Mucosa of descending colon (tissue), 1 donor: ENCODE measurements around the genes AADACL4 and AADACL3.

- PRO-cap: no peak
Observed at GRCh38 chr1:12339673-12340118, 109.9 kb downstream of the VPS13D start.

GRCh38 chr1:12342449-12343015, 112.7 kb downstream of the VPS13D start:
- PRO-cap: no peak

DNA sequence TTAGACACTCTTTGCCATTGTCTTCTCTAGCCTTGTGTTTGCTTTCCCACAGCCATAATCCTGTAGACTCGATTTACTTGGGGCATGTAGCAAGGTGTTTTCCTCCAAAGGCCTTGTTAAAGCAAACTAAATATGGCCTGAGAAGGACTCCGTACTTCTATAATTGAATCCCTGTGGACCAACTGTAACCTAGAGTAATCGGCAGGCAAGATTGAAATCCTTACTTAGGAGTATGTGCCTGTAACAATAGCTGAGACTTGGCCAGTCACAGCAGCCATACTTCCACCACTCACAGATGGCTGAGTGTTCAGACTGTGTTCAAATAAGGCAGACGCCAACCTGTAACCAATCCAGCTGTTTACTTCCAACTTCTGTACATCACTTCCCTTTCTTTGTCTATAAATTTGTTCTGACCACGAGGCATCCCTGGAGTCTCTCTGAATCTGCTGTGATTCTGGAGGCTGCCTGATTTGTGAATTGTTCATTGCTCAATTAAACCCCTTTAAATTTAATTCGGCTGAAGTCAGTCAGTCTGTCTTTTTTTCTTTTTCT, 151.6 kb downstream of the VPS13D start:
- PRO-cap: no peak

- PRO-cap: no peak
Observed at GRCh38 chr1:12448572-12449727, 169.1 kb downstream of the DHRS3 start.

DNA sequence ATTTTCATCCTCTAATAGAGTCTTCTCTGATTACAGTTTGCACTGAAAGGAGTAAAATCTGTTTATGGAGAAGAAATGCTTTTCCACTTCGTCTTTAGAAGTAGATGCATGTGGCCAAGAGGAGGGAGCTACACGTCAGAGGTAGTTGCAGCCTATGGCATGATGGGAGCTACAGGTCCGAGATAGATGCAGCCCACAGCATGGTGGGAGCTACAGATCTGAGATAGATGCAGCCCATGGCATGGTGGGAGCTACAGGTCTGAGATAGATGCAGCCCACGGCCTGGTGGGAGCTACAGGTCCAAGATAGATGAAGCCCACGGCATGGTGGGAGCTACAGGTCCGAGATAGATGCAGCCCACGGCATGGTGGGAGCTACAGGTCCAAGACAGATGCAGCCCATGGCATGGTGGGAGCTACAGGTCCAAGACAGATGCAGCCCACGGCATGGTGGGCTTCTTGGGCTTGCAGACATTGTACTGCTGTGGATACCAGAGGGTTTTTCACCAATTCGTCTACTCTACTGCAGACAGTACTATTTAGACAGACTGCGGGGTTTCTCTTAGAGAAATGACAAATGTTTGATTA, 127.5 kb downstream of the DHRS3 start:
- PRO-cap: no peak

- PRO-cap: no peak
Observed at GRCh38 chr1:12569985-12570367, 48.0 kb downstream of the DHRS3 start.

DNA sequence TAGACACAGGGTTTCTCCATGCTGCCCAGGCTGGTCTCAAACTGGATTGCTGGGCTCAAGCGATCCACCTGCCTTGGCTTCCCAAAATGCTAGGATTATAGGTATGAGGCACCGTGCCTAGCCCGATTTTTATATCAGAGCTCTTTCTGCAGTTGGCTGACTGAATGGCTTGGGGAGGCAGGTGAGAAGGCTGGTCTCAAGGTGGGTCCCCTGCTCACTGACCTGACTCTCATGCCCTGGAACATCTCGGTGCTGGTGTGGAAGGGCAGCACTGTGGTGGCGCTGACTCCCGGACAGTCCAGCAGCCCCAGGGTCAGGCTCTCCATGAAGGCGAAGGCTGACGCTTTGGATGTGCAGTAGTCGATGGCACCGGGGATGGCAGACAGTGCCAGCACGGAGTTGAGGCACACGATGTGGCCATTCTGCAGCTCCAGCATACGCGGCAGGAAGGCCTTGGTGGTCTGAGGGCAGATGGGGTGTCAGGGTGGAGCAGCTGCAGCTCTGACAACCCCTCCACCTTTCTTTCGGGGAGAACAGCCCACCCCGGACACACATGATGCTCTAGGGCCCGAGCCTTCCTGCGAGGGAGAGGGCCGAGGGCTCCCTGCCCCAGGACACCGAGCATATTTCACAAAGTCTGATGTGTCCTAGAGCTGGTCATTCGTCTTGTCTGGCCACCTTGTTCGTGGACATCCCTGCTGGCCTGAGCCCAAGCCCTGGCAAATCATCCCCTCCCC, 39.3 kb downstream of the DHRS3 start:
- PRO-cap: no peak

DNA sequence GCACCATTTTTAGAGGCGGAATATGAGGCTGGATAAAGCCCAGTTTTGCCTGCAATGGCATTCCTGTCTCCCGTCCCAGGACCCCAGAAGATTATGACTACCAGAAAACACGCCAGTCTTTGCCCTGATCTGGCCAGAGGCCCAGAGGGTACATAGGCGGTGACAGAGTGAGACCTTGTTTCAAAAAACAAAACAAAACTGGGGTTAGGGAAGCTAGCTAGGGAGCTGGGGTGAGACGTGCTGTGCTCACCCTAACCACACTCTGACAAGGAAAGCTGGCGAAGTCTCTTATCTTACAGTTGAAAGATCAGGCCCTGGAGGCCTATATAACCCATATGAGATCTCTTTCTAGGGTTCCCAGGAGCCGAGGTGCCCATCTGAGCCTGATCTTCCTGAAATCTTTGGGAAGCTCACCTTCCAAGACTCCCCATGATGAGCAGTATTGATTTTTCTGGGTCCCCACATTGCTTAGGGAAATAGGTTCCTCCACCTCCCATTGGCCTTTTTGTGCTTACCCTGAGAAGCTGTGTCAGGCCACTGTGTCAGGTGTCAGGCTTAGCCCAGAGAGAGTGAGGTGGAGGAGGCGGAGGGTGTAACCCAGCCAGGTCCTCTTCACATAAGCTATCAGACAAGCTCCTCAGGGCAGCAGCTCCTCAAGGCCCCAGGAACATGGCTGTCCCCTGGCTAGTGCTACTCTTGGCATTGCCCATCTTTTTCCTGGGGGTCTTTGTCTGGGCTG, at the start of gene AADACL4:
Gene AADACL4 (plus strand): TSS at position 208 of the 739 bp plus-strand sequence.
- PRO-cap: no peak

DNA sequence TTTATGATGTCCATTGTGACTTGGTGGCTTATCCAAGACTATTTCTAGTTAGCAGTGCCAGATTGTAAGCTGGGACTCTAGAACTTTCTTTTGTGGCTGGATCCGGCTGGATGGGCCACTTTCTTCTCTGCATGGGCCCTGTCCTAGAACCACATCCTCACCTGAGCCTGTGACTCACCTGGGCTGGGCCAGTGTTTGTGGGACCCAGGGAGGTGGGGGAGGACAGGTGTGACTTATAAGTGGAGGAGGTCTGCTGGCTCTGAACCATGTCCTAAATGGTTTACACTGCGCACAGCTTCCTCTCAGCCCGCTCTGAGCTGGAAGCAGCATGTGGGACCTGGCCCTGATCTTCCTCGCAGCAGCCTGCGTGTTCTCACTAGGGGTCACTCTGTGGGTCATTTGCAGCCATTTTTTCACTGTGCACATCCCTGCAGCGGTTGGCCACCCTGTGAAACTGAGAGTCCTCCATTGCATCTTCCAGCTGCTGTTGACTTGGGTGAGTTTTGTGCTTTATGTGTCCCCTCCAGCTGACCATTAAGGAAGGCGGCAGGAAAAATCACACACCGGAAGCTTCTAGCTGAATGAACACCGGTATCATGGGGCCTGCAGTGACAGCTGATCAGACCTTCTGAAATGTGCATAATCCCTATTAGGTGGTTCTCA, at the start of gene AADACL3:
Gene AADACL3 (plus strand): TSS at position 262 of the 663 bp plus-strand sequence.
- PRO-cap: no peak

- PRO-cap: bidirectional peak, plus-strand start at chr1:13731155, minus-strand start at chr1:13731034
Observed at GRCh38 chr1:13730701-13731528, 30.9 kb downstream of the PRDM2 start.

DNA sequence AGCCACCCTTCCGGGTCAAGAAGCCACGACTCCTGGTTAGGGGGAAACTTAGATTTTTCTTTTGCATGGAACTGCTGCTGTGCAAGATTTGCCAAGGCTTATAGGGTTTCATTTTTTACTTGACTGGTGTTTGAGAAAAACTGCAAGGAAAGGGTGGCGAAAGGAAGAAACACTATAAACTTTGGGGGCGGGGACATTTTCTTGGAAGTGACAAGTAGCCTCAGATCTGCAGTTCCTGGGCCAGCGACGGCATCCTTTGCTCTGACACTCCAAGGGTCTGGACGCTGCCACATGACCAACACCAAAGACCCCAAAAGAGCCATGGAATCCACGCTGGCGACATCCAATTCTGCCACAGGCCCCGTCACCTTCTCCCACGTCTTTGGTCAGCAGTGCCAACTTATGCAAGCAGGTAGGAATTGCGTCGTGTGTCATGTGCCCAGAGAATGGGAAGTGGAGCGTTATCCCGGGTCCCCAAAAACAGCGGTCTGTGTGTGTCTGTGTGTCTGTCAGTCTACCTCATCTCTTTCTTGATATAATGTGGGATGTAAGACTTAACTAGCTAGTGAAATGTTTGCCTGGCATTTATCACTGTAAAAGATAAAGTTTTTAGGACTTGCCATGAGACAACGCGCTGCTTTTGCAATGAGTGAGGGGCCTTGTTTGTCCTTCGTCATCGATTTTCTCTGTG, 193.5 kb downstream of the PRDM2 start:
- PRO-cap: unidirectional peak, minus-strand start at position 384 of the sequence

DNA sequence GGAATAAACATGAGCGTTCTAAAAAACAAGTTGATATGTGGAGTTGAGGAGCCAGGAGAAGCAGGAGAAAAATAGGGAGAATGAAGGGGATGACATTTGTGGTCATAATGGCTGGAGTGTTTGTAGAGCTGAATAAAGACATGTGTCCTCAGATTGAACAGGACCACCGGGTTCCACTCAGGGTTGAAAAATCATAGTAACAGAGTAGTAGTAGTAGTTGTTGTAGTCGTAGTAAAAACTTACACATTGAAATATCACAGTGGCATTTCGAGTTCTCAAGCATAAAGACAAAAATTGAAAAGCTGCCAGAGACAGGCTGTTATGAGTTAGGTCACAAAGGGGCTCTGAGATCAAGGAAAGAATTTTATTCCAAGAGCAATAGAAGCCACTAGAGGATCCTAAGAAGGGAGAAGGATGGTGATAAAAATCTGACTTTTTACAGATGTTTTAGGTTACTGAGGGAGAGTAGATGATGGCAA, 400.6 kb upstream of the KAZN start:
- PRO-cap: no peak

- PRO-cap: no peak
Observed at GRCh38 chr1:14477857-14478354, 120.6 kb upstream of the KAZN start.

- PRO-cap: no peak
Observed at GRCh38 chr1:14736845-14737567, 138.5 kb downstream of the KAZN start.

GRCh38 chr1:14930187-14931118, 223.1 kb upstream of the TMEM51 start:
- PRO-cap: no peak

- PRO-cap: no peak
Observed at GRCh38 chr1:15176293-15177097, 22.9 kb downstream of the TMEM51 start.

DNA sequence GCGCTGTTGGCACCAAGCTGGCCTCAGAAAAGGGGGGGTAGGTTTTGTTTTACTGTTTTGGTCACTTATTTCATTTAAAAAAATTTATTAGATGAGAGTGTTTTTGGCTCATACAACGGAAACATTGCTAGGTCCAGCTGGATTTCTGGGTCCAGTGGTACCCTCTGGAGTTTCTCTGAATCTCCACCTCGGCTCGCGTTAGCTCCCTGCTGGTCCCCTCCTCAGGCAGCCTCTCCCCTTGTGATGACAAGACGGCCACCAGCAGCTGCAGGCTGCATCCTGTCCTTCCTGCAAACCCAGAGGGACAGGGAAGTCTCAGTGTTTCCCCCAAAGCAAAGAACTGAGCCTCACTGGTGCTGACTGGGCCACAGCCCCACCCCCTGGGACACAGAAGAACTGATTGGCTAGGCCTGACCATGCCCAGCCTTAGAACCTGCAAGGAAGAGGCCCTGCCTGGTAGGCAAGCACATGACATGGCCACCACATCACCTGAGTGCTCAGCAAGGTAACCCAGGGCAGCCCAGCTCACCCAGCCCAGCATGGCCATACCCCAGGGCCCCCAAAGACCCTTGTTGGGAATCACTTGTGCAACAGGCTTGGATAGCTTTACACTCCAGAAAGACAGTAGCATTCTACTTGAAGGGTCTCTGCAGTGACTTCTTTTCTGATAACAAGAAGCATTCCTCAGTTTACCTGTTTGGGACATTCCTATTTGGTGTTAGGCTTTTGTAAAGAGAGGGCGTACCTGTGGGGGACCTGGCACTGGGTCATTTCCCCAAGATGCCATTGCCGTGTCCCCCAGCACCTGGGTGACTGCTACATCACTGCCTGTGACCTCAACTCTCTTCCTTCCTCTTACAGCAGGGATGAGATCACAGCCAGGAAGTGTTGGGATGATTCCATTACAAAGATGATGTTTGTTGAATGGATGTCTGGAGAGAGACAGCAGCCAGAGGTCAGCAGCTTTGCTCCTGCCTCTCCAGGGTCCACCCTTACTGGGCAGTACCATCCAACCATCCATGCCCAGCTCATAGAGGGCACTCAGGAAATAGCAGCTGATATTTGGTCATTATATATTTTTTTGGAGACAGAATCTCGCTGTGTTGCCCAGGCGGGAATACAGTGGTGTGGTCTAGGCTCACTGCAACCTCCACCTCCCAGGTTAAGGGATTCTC, 34.8 kb downstream of the TMEM51 start:
- PRO-cap: no peak

GRCh38 chr1:15236268-15236639, 10.8 kb upstream of the FHAD1 start:
- PRO-cap: no peak

DNA sequence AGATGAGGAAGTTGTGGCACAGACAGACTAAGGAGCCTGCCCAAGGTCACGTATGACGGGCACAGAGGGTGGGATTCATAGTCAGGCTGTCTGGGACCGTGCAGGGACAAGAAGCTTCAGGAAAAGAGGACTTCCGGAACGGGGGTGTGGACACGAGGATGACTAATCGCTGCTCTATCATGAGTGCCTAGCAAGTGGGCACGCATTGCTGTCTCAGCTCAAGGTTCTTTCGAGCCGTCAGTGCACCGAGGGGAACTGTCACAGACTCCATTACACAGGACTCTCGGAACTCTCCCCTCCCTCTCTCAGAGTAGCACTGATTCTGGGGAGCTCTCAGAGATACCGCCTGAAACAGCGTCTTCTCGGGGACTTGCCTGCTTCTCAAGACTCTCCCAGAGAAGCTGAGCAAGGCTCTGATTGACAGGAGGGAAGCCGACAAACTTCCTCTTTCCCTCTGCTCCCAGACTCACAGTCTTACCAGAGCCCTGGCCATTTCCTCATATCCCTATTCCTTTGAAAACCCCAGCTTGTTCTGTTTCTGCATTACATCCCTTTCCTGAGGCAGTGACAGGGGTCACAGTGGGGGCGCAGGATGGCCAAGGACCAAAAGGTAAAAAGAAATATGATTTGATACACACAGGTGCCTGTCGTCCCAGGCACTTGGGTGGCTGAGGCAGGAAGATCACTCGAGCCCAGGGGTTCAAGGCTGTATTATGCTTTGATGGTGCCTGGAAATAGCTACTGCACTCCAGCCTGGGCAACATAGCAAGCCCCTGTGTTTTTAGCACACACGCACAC, 14.4 kb downstream of the FHAD1 start:
- PRO-cap: bidirectional peak, plus-strand start at position 240 of the sequence, minus-strand start at position 118 of the sequence

DNA sequence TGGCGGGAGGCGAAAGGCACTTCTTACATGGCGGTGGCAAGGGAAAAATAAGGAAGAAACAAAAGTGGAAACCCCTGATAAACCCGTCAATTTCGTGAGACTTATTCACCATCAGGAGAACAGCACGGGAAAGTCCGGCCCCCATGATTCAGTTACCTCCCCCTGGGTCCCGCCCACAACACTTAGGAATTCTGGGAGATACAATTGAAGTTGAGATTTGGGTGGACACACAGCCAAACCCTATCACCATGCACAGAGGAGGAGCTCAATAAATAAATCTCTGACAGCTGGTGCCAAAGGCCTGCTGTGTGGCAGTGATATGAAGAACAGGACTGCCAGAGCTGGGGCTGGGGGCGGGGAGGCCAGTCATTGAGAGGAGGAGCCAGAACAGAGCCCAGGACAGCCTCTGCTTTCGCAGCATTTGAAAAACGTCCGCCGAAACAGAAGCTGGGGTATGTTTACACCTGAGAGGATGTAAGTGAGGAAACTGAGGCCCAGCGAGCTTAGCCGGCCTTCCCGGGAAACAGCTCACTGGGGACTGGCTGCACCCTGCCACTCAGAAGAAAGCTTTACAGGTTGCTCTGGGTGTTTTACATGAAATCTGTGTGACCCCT, 76.0 kb downstream of the FHAD1 start:
- PRO-cap: unidirectional peak, plus-strand start at position 385 of the sequence; unidirectional peak, plus-strand start at position 420 of the sequence